A375 (cell line): Measurements from ENCODE around the genes MYL5, CPLX1 and IDUA.

- RAMPAGE, long total RNA = no peak
Measured at GRCh38 chr4:336661-337738, 614 bp upstream of the ZNF141 start.

- RAMPAGE, long total RNA = no peak
Measured at GRCh38 chr4:442067-442935, 56.7 kb downstream of the ZNF721 start.

DNA sequence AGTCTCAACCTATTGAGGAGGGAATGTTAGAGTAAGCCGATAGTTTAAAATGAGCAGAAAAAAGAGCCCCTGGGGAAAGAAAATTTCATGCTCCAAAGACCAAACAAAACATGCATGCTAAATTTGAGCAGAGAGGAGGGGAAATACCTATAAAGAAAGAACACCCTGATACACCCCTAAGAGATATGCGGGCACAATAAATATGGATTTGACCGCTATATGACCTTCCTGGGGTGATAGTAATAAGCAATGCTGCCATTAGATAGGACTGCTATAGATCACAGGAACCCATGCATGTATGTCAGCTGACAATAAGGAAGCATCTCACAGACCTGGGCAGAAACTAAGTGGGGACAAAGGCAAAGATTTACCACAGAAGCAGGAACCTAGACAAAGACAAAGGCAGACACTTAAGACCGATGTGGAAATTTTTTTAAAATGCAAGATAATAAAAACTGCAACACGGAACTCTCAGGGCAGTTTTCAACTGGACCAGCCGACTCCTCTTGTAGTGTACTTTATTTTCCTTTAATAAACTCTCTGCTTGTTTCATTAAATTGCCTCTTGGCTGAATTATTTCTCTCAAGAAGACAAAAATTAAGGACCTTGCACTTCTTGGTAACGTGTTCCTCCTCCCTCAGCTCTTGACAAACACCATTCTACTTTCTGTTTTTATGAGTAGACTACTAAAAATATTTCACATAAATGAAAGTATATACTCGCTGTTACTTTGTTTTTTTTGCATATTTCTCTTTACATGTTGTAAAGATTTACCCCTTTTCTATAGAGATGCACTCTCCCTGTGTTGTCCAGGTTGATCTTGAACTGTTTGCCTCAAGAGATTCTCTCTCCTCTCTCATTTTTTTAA lies 21.1 kb downstream of the ZNF721 start:
- RAMPAGE, long total RNA = no peak

- RAMPAGE, long total RNA = no peak
Measured at GRCh38 chr4:576993-577440, 922 bp upstream of the TMEM271 start.

- RAMPAGE, long total RNA = start-site peak on the plus strand at chr4:674518-674566, 32 and 19 reads in 2 replicates
Measured at GRCh38 chr4:674437-674793, at the start of gene MYL5. TSS of gene MYL5 (plus strand) at chr4:674542.

DNA sequence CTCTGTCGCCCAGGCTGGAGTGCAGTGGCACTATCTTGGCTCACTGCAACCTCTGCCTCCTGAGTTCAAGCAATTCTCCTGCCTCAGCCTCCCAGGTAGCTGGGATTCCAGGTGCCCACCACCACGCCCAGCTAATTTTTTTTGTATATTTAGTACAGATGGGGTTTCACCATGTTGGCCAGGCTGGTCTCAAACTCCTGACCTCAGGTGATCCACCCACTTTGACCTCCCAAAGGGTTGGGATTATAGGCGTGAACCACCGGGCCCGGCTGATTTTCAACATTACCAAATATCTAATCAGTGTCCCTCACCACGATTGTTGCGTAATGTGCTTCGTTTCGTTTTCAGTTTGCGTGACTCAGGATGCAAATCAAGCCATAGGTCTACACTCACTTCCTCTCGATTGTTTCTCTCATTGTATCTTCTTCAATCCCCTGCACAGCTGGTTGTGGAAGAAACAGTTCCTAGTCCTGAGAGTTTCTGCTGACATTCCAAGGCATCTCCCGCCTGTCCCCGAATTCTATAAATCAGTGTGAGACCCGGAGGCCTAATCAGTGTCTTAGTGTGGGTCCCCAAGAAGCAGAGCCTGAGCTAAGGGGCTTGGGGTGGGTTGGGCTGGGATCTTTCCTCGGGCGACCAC lies 6.3 kb upstream of the PCGF3 start:
- RAMPAGE, long total RNA = no peak

- RAMPAGE, long total RNA = no peak
Measured at GRCh38 chr4:730351-730768, 24.7 kb downstream of the PCGF3 start.

DNA sequence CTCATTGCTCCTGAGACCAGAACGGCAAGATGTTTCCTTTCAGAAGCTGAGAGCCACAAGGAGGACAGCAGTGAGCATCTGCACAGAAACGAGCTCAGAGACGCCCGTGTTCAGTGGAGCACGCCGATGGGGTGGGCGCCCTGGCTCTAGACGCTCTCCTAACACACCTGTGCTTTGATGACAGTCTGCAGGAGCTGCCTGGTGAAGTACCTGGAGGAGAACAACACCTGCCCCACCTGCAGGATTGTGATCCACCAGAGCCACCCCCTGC lies 29.1 kb downstream of the PCGF3 start:
- RAMPAGE, long total RNA = no peak

DNA sequence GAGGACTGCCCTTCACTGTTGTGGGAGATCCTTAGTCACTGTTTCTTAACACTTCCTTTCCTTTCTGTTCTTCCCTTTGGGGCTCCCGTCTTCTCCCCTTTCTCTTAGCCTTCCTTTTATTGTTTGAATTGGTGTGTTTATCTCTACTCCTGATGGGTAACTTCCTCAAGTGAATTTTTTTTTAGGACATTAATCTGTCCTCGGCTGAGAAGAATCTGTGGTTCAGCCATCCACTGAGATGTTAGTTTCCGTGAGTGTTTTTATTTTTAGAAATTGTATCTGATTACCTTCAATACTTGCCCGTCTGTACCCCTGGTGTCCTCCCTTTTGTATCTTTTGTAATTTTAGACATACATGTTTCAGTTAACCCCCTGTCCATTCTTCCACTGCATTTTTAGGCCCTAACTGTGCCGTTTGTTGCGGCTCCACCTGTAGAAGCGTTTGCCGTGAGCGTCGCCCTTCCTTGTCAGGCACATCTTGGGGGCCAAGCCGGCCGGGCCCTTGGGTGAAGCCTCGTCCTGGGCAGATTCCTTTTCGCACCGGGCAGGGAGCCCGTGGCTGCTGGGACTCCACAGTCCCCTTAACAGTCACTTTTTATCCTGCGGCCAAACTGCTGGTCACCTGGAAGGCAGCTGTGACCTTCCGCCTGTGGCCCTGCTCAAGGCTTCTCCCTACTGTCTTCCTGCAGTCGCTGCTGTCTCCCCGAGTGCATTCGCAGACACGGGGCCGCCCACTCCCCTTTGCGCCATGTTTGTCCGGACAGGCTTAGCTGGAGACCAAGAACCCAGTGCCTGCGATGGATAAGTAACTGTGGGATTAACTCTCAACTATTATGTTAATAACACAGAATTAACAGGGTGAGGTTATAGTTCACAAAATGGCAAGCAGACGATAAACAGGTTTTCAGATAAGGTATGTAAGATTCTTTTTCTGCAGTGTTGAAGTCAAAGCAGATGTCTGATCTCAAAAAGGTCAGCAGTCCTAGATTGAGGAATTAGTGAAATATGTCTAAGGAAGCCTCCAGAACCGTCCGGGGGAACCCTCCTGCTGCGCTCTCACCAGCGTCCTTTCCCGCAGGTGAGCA lies 54.9 kb downstream of the PCGF3 start:
- RAMPAGE, long total RNA = no peak

DNA sequence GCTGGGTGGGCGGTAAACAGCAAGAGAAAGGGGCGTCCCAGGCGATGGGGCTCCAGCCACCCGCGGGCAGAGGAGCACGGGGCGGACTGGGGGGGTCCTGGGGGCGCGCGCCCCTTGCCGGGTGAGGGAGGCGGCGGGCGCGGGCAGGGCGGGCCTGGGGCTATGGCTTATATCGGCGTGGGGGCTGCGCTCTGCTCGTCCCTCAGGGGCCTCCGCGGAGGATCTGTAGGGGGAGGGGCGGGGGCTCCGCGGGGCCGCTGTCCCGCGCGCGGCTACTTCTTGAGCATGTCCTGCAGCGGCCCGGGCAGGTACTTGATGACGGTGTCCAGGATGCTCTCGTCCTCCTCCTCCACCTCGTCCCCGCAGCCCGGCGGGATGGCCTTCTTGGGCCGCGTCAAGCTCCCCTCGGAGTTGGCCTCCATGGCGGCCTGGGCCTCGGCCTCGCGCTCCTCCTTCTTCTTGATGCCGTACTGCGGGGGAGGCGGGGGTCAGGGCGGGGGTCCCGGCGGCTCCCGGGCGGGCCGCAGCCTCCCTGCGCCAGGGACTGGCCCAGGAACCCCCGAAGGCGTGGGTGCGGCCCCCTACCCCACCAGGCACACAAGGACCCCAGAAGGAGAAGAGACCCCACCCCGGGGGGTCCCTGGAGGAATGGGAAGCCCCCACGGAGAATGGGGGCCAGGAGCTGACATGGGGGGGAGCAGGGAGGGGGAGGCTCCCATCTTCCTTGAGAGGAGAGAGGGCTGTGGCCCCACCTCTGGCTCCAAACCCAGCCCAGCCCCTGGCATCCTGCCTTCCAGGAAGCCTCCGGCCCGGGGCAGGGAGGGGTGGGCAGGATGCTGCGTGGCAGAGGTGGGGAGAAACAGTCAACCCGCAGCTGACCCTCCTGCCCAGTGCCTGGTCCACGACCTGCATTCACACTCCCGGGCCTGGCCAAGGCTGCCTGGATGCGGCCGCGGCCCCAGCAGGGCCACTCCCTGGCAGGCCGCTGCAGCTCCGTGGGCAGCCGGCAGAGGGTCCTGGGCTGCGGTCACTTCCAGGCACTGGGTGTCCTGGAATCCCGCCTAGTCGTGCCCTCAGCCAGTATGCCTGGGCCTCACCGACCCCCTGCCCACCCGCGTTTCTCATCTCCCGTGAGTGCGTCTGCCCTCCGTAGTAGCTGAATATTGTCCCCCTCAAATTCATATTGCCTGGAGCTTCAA lies 39.3 kb downstream of the CPLX1 start:
- RAMPAGE, long total RNA = no peak

DNA sequence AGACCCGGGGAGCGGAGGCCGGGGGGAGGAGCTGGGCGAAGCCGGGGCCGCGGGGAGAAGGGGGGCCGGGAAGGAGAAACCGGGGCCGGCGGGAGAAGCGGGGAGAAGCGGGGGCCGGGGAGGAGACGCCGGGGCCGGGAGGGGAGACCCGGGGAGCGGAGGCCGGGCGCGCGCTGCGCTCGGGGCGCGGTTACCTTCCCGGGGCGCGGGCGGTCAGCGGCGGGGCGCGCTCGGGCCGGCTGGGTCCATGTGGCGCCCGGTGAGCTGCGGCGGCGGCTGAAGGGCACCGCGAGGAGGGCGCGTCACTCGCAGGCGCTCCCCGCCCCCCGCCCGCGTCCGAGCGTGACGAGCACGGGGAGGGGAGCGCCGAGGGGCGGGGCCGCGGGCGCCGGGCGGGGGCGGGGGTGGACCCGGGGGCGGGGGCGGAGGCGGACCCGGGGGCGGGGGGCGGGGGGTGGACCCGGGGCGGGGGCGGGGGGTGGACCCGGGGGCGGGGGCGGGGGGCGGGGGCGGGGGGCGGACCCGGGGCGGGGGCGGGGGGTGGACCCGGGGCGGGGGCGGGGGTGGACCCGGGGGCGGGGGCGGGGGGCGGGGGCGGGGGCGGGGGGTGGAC lies at the start of gene CPLX1:
CPLX1 (minus strand) TSS at position 278 of the 613 bp plus-strand sequence.
- RAMPAGE, long total RNA = no peak

GRCh38 chr4:830535-830997 lies 4.6 kb upstream of the CPLX1 start:
- RAMPAGE, long total RNA = no peak

DNA sequence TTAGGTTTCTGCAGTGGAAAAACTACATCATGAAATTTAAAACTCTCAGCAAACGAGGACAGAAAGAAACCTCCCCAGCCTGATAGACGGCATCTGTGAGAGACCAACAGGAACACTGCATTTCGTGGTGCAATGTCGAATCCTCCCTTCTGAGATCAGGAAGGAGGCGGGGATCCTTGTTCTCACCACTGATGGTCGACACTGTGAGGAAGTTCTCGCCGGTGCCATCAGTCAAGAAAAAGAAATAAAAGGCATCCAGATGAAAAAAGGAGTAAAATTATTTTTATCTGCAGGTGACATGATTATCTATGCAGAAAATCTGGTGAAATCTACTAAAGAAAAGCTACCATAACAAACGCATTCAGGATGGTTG lies 16.5 kb downstream of the GAK start:
- RAMPAGE, long total RNA = no peak

GRCh38 chr4:925988-926237 lies 6.2 kb downstream of the GAK start:
- RAMPAGE, long total RNA = no peak

GRCh38 chr4:957375-958271 lies 15.7 kb downstream of the DGKQ start:
- RAMPAGE, long total RNA = no peak

GRCh38 chr4:963367-963708 lies 10.0 kb downstream of the DGKQ start:
- RAMPAGE, long total RNA = no peak

GRCh38 chr4:968853-969261 lies 4.5 kb downstream of the DGKQ start:
- RAMPAGE, long total RNA = no peak

DNA sequence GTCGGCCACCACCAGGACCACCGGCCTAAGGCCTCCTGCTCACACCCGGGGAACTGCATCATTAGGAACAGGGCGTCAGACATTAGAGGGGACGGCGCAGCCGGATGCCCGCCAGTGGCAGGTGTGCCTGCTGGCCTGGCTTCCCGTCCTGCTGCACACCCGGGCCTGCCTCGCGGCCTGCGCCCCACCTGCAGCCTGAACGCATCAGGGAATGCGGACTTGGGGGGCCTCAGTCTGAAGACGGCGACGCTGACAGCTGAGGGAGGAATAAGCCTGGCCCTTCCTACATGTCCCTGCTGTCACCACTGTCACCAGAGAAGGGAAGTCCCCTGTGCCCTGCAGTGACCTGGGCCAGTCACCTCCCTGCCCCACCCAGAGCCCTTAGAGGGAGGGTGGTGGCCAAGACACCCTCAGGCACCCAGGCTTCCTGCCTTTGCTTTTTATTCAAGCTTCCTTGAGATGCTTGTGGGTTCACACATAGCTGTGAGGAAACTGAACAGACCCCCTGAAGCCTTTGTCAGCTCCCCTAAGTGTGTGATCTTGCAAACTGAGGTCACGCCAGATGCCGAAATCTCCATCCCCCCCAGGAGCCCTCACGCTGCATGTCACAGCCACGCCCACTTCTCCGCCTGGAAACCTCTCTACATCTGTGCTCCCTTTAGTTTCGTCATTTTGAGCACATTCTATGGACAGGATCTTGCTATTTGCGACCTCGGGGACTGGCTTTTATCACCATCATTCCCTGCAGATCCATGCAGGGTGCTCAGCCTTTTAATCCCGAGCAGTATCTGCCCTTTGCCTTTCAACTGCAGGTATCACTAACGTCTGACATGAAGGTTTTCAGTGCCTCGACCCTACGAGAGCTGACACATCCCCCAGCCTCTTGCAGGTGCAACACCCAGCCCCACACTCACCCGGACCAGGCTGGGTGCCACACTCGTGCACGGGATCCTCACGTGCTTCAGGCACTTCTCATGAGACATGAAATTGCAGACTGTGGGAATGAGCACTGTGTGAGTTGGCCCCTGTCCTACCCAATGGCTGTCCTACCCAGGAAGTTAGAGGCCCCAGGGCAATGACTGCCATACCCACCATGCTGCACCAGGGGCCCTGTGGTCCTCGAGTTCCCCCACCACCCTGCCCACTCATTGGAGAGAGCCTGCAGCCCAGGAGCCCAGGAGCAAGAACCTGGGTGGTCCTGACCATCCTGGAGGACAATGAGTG lies 2.9 kb downstream of the DGKQ start:
- RAMPAGE, long total RNA = no peak

DNA sequence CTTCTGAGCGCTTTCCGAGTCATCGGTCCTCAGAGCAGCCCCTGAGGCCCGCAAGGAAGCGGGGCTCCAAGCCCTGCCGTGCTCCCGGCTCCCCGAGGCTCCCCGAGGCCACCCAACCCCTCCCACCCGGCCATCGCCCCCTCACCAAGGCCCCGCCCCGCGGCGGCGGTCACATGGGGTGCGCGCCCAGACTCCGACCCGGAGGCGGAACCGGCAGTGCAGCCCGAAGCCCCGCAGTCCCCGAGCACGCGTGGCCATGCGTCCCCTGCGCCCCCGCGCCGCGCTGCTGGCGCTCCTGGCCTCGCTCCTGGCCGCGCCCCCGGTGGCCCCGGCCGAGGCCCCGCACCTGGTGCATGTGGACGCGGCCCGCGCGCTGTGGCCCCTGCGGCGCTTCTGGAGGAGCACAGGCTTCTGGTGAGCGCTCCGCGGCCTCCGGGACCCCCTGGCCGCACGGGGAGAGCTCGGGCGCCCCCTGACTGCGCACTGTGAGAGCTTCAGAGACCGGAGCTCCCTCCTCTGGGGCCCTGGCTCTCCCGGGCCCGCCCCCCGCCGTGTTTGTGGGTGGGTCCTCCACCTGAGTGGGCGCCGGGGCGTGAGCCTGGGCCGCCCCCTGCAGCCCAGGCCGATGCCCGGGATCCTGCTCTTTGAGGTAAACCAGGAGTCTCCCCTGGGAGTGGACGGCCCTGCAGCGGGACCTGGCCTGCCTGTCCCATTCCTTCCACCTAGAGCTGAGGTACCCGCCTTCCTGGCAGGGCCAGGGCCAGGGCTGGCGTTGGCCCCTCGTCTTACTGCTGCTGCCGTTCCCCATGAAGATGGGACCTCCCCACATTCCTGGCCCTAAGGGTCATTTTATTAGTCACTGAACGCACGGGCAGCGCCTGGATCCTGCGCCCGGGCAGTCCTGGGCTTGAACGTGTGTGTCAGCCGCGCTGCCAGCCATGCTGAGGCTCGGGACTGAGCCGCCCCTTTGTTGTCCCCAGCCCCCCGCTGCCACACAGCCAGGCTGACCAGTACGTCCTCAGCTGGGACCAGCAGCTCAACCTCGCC lies at the start of gene IDUA:
IDUA (plus strand) TSS at position 216 of the 1,047 bp plus-strand sequence.
- RAMPAGE, long total RNA = no peak

DNA sequence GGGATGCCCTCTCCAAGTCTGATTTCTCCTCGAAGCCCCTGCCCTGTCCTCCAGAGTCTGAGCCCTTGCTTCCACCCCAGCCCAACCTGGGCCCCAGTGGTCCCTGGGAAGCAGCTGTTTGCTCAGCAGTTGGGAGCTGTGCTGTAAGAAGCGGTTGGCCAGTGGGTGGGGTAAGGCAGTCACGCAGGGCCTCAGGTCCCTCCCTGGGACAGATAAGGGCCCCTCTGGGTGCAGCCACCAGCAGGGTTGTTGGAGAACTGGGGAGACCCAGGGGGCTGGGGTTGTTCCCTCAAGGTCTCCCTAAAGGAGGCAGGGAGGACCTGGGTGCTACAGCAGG lies 2.8 kb upstream of the SLC26A1 start:
- RAMPAGE, long total RNA = no peak